ENCODE measurements around the genes VCX3A and VCX.

GRCh38 chrX:4710470-4711263 is 997.2 kb upstream of the PRKX start:
- PRO-cap, 10 experiments: no peak in any of the 10 experiments

- PRO-cap, 10 experiments: peak in 1 of 10 experiments; most common minus-strand start chrX:5726190 (in 1)
Measured at GRCh38 chrX:5725845-5726554, 502.7 kb downstream of the NLGN4X start.

GRCh38 chrX:6121256-6121708 is 107.4 kb downstream of the NLGN4X start:
- PRO-cap, 10 experiments: peak in 6 of 10 experiments; most common plus-strand start chrX:6121513 (in 6)

DNA sequence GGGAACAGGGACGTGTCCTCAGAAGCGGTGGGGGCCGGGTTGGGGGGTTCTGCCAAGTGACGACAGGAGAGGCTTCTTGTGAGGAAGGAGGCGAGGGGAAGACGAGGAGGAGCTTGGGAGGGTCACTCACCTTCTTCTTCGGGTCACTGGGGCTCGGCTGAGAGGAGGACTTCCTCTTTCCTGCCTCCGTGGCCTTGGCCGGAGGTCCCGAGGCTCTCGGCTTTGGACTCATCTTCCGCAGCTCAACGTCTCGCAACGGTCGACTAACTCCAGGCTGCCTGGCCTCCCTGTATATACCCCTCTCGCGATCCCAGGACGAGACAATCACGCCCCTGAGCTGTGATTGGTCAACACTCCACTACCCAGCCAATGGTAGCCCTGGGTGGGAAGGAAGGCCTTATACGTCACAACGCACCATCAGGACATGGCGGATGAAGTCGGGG is 631 bp downstream of the VCX3A start:
- PRO-cap, 10 experiments: no peak in any of the 10 experiments

DNA sequence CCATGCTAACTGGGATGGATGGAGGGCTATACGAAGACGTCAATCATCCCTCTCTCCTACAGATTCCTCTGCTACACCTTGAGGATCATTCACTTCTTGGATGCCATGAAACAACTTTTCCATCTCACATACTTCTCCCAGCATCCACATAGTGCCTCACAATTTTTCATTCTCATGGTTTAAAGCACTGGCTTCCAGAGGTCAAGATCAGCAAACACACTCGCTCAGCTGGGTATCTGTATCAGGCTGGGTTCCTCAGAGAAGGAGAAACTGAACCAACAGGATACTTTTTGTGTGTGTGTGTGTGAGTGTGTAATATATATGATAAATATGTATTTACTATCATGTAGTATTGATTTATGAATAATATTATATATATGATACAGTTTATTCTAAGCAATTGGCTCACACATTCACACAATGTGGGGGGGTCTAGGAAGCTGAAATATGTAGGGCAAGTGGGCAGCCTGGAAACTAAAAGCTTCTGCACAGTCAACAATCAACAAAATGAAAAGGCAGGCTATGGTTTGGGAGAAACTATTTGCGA is at the start of gene VCX3A:
Gene VCX3A, minus strand, starts transcription at position 150 of the 547 bp plus-strand sequence.
- PRO-cap, 10 experiments: no peak in any of the 10 experiments

- PRO-cap, 10 experiments: no peak in any of the 10 experiments
Measured at GRCh38 chrX:7146858-7147107, 729 bp upstream of the STS start.

DNA sequence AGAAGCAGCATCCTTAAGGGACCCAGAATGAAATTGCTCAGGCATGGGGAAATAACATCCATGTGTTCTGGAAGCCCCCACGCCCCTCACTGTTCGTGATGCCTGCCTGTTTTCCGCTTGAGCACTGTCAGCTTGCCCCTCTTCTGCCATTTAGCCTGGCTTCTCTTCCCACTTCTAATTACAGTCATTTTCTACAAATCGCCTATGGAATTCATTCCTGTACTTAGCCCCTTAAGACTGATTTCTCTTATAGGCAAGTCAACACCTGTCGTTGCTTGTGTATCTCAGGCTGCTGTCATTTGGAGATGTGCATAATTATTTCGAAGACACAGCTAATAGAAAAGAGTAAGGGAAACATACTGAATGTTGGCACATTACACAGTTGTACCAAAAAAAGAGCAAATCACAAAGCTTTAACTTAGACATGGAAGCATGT is 24.3 kb upstream of the PUDP start:
- PRO-cap, 10 experiments: no peak in any of the 10 experiments

DNA sequence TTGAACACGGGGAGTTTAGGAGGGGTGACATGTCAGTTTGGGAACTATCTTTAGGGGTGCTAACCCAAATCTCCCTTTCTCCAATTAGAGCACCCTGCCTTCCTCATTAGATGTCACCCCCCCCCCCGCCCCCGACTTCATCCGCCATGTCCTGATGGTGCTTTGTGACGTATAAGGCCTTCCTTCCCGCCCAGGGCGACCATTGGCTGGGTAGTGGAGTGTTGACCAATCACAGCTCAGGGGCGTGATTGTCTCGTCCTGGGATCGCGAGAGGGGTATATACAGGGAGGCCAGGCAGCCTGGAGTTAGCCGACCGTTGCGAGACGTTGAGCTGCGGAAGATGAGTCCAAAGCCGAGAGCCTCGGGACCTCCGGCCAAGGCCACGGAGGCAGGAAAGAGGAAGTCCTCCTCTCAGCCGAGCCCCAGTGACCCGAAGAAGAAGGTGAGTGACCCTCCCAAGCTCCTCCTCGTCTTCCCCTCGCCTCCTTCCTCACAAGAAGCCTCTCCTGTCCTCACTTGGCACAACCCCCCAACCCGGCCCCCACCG is at the start of gene VCX:
Gene VCX, plus strand, starts transcription at position 308 of the 547 bp plus-strand sequence.
- PRO-cap, 10 experiments: no peak in any of the 10 experiments

DNA sequence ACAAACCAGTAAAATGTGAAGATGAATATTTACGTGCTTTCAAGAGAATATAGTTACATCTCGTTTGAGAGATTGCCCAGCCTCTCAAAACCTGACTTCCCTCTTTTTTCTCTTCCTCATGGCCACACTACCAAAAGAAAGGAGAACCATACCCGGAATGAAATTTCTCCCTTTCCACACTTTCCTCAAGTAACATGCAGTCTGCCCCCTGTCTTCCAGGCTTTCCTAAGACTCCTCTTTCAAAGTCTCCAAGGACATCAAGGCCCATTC is 50.6 kb downstream of the ANOS1 start:
- PRO-cap, 10 experiments: no peak in any of the 10 experiments

DNA sequence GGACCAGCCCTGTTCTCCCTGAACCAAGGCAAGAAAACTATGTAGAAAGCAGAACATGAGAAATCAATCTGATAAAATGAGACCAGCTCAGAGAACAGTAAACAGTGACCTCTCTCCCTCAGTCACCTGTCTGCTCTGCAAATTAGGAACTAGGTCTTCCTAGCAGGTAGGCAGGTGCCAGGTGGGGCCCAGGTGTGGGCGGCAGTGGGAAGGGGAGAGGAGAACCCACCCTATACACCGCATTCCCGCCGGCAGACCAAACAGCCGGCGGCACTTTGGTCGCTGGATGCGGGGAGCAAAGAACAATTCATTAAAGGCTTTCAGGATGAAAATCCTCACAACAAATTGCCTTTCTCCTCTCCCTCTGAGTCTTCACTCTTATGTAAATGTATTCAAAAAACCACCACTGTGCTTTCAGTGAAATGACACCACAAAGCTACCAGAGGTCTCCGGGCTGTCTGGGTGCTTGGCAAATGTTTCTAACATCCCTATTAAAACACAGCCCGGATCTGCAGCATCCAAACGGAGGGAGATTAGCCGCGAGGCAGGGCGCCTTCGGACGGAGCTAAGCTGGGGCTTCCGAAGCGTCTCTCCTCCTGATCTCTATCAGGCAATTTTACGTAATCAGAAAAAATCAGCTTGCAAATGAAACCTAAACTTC is 171.9 kb upstream of the TBL1X start:
- PRO-cap, 10 experiments: no peak in any of the 10 experiments

- PRO-cap, 10 experiments: no peak in any of the 10 experiments
Measured at GRCh38 chrX:9313111-9313560, 151.7 kb upstream of the TBL1X start.

DNA sequence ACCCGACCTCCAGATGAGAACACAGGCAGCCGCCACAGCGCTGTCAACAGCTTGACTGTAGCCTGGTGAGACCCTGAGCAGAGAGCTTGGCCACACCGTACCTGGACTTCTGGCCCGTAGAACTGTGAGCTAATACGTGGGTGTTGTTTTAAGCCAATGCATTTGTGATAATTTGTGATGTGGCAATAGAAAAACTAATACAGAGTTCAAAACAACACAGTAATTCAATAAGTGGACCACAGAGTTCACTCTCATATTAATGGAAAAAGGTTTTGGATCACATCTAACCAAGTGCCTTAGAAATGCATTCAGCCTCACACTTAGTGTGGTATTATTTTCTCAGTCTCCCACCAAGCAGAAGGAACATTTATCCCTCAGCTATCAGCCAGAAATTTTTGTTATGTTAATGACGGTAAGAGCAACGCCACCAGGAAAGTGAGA is 96.5 kb upstream of the TBL1X start:
- PRO-cap, 10 experiments: no peak in any of the 10 experiments

DNA sequence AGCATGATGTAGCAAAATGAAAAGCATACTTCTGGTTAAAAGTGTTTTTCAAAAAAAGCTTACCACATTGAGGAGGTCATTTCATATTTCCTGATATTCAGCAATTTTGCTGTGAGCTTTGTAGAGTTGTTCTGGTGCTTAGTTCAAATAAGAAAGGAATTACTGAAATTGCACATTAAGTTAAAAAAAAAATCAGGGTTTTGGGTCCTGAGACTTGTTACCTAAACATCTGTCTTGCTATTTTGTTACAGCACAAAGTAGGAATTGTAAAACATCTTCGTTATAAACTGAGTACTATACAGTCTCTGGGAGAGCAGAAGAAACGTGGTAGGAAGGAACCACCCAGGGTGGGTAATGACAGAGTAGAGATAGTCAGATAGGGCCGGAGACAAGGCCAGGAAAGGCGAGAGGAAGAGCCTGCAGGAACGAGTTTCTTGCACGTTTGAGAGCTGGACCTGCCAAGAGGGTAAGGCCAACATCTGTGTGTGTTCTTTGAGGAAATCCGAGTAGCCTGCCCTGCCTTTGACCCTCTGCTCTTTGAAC is 52.0 kb downstream of the TBL1X start:
- PRO-cap, 10 experiments: no peak in any of the 10 experiments

GRCh38 chrX:9538555-9539018 is 73.7 kb downstream of the TBL1X start:
- PRO-cap, 10 experiments: no peak in any of the 10 experiments

DNA sequence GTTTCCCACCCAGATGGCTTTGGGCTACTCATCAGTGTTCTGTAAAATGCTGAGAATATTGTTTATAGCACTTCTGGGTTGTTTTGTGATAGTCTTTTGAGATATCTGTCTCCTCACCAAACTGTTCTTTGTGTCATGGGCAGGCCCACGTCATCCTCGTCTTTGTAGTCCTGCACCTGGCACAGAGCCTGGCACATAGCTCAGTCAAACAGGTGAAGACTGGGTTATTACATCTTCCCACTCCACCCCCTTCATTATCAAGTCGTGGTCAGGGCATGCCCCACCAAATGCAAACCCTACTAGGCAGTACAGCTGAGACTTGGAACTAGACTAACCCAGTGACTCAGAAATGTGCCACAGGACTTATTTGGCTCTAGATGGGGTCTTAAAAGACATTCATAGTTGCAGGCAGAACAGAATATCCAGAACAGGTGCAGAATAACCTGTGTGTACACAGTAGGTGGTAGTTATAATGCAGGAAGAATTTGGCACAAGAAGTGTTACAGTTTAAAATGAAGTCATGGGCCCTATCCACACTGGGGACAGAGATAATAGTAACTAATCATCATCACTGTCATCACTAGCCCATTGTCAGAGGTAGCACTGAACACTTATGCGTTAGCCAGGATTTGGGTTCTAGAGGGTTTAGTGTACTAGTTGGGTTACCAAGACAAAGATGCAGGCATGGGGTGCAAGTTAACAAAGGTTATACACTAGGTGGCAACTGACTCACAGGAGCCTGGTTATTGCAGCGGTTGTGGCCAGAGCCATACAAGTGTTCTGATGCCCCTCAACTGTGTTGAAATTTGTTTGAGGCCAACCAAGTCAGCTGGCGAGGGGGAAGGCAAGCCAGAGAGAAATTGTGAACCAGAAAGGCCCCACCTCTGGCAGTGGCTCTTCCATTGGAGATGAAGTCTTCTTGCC is 75.0 kb downstream of the TBL1X start:
- PRO-cap, 10 experiments: no peak in any of the 10 experiments

DNA sequence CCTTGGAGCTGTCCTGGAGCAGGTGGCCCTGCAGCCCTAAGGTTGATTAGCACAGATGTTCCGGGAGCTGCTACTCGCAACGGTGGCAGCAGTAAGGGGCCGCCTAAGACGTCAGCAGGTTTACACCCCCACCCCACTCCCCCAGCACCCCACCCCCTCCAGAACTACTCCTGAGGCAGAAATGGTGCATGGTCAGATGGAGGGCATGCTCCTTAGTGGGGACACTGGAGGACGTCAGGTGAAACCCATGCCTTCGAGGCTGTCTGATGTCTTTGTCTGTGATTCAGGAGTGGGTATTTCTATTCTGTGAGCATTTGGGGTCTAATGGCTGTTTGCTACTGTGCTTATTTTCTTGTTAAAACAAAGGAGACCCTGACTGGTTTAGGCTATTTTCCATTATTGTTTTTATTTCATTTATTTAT is 88.5 kb upstream of the CLDN34 start:
- PRO-cap, 10 experiments: no peak in any of the 10 experiments

- PRO-cap, 10 experiments: no peak in any of the 10 experiments
Measured at GRCh38 chrX:9896307-9896745, 70.8 kb upstream of the CLDN34 start.

DNA sequence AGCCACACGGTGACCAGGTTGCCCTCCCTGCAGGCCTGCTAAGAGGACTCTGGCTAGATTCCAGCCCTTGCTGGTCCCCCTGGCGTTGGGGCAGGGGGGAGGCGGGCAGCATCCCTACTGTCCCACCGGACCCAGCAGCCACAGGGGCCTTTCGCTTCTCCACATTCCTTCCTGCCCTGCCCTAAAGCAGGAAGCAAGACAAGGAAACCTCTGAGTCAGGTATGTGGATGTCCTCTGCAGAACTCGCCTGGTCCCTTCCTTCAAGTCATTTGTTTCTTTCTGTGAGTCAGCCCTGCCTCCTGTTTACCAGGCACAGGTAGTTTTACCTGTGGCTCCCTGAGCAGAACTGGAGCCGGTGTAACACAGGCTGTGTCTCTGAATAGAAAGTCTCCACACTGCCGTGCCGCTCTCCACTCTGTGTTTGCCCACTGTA is 60.2 kb upstream of the CLDN34 start:
- PRO-cap, 10 experiments: peak in 1 of 10 experiments; most common plus-strand start position 343 of the sequence (in 1)

DNA sequence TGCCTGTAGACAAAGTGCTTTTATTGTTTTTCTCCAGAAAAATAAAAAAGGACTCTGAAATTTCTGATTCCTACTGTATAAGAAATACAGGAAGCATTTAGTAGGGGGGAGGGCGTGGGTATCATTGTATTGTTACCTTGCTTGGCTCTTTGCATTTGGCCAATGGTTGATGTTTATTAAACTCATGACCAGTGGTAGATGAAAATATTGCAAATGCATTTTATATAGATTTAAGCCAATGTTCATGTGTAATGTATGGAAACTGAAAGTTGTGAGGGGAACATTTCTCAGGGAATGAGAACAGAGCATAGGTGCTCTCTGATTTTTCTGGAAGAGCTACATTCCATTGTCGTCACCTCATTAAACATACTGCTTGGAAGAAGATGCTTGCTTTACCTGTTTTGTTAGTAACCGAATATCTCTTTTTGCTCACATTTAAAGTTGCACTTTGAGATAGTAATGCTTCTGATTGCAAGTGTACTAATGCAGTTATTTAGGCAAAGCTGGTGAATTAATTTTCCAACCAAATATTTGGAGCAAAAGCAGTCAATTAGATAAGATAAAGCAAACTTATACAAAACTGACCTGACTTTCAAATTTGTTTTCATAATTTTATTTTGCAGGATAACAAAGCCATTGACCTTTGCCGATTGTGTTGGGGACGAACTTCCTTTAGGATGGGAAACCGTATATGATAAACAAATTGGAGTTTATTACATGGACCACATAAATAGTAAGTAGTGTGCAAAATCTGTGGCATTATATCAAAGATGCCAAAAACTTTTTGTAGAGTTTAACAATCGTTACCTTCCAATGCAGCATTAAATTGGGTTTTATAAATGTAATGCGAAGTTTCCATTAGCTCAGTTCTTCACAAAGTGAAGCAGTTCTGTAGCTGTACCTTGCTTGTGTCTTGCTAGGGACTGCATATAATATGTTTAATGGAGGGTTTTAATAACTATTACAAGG is 93.7 kb upstream of the CLCN4 start:
- PRO-cap, 10 experiments: peak in 1 of 10 experiments; most common minus-strand start position 296 of the sequence (in 1)

- PRO-cap, 10 experiments: no peak in any of the 10 experiments
Measured at GRCh38 chrX:10109668-10110203, 47.0 kb upstream of the CLCN4 start.

All from Metastatic Breast Carcinoma in the Brain (tissue), 10 donors.